Measurements from ENCODE around the genes PRKAR1B, ADAP1 and ZFAND2A.

DNA sequence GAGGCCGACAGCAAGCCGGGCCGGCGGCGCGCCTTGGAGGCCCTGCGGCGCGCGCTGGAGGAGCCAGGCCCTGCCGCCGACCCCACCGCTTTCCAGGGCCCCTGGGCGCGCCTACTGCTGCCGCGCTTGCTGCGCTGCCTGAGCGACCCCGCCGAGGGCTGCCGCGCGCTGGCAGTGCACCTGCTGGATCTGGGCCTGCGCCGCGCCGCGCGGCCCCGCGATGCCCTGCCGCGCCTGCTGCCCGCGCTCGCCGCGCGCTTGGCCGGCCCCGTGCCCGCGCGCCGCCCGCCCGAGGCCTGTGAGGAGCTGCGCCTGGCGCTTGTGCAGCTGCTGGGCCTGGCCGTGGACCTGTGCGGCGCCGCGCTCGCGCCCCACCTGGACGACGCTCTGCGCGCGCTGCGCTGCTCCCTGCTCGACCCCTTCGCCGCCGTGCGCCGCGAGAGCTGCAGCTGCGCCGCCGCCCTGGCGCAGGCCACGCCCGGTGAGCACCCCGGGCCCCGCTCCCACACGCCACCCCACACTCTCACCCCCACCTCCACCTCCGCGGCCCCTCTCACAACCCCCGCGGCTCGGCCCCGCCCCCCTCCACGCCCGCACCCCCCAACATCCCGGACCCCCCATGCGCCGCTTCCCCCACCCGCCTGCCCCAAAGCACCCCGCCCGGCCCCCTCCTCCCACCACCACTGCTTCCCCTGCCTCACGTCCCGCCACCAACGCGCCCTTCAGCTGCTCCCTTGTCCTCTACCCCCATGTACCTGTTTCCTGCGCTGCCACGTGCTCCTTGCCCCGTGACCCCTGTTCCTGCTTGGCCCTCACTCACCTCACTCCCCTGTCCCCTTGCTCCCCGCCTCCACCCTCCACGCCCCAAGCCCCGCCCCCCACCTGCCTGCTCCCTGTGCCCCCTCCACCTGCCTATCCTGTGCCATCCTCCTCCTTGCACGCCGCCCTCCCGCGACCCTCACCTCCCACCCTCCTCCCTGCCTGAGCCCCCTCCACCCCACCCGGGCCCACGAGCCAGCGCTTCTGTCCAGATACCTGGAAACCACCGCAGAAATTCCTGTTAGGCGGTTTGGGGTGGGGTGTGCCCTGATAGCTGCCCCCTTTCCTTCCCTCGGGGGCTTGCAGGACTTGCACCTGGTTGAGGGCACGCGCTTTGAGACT, at the start of gene PRKAR1B:
PRKAR1B (minus strand) TSS at position 447 of the 1,161 bp plus-strand sequence.
- PRO-cap, 7 experiments = peak in 7 of 7 experiments; most common plus-strand start position 475 of the sequence (in 1); most common minus-strand start position 433 of the sequence (in 5)

DNA sequence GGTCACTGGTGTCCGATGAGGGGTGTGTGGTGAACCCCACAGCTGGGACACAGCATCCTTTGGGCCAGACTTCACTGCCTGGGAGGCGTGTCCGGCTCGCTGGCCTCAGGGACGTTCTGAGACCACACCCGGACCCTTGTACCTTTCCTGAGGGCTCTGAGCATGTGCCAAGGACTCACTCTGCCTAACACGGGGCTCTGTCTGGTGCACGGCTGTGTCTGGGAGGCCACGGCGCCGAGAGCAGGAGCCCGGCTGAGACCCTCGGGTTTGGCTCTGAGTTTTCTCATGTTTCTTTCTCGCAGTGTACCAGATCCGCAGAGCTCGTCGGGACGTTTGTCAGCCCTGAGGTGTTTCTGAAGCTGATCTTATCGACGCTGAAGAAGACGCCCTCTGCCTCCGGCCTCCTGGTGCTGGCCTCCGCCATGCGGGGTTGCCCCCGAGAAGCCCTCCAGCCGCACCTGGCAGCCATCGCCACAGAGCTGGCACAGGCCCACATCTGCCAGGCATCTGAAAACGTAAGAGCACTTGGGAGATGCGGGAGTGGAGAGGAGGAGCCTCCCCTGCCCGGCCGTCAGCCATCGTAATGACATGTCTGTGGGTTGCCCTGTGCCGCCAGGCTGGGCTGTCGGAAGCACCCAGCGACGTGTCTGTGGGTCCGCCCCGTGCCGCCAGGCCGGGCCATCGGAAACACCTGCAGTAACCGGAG, 29.6 kb upstream of the PRKAR1B start:
- PRO-cap, 7 experiments = no peak in any of the 7 experiments

DNA sequence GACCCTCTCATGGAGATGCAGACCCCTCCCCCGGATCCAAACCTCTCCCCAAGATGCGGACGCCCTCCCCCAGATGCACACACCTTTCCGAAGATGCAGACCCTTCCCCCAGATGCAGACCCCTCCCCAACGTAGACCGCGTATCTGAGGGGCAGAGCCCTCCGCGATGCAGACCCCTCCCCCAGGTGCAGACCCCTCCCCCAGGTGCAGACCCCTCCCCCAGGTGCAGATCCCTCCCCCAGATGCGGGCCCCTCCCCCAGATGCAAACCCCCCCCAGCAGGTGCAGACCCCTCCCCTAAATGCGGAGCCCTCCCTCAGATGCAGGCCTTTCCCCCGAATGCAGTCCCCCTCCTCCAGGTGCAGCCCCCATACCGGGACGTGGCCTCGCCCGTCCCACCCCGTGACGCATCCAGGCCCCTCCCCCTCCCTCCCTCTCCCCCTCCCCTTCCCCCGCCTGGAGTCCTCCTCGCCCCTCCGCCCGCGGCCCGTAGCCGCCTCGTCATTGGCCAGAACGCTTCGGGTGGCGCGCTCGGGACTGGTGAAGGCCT, 16.2 kb upstream of the SUN1 start:
- PRO-cap, 7 experiments = peak in 5 of 7 experiments; most common minus-strand start position 340 of the sequence (in 3)

- PRO-cap, 7 experiments = no peak in any of the 7 experiments
Measured at GRCh38 chr7:833282-834107, 1.2 kb downstream of the SUN1 start.

DNA sequence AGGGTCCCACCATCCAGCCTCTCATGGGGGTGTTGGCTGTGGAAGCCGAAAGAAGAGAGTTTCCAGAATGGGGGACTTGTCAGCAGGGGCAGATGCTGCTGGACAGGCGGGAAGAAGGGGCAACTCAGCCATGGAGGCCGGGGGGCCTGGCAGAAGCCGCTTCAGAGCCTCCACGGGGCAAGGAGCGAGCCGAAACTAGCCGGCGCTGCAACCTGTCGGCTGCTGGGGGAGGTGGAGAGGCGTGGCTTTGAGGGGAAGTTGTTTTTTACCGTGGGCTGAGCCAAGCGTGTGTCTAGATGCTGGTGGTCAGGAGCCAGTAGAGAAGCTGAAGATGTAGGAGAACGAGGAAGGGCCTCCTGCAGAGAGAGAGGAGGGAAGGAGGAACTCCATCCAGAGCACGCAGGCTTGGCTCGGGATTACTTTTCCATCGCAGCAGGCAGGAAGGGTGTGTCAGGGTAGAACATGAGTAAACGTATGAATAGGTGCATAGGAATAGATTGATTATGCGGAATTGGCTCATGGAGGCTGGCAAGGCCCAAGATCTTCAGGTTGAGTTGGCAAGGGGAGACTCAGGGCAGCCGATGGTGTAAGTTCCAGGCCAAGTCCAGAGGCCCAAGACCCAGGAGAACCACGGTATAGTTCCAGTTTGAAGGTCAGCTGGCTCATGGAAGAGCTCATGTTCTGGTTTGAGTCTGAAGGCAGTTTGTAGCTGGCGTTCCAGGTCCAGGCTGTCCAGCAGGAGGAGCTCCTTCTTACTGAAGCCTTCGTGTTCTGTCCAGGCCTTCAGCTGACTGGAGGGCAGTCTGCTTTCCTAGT, 3.8 kb downstream of the SUN1 start:
- PRO-cap, 7 experiments = no peak in any of the 7 experiments

DNA sequence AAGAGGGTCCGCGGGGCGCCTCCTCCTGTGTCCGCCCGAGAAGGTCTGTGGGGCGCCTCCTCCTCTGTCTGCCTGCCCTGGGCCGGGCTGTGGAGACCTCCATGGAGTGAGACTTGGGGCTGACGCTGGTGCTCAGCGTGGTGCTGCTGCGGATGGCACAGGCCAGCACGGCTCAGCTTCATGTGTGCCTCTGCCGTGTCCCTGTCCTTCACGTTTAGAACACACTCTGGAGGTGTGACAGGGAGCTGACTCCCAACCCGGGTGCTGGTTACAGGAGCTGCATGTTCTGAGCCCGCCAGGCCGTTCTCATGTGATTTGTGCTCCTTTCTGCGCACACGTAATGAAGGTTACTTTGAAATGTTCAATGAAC, 20.5 kb upstream of the GET4 start:
- PRO-cap, 7 experiments = no peak in any of the 7 experiments

DNA sequence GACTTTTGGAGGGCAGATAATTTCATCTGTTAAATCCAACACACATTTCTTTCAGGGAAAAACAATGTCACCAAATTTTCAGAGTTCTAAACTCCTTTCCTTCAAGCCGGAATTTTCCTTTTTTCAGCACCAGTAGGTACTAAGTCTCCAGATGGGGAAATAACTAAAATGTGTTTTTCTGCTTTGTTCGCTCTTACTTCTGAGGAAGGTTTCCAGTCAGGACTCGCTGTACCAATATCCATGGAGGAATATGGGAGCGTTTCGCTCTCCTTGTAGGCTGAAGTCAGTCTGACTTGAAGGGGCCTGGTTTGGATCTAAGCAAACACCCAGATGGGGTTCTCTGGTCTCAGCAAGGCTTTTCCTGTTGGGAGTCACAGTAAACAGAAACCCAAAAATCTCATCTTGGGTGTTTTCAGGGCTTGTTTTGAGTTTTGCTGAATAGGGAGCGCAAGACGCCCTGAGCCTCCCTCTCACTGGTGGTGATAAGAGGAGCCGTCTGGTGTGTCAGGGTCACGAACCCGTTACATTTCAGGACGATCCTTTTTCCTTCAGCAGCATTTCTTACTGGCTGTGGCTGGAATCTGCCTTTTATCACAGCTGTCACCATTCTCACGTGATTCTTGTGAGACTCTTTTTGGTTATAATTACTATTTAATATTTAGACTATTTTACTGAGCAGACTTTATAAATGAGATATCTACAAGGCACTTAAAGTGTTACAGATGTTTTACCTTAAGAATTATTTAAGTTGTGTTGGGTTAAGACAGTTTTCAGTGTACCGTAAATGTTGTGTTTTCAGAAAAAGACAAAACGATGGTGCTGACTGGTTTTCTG, 2.4 kb upstream of the GET4 start:
- PRO-cap, 7 experiments = no peak in any of the 7 experiments

DNA sequence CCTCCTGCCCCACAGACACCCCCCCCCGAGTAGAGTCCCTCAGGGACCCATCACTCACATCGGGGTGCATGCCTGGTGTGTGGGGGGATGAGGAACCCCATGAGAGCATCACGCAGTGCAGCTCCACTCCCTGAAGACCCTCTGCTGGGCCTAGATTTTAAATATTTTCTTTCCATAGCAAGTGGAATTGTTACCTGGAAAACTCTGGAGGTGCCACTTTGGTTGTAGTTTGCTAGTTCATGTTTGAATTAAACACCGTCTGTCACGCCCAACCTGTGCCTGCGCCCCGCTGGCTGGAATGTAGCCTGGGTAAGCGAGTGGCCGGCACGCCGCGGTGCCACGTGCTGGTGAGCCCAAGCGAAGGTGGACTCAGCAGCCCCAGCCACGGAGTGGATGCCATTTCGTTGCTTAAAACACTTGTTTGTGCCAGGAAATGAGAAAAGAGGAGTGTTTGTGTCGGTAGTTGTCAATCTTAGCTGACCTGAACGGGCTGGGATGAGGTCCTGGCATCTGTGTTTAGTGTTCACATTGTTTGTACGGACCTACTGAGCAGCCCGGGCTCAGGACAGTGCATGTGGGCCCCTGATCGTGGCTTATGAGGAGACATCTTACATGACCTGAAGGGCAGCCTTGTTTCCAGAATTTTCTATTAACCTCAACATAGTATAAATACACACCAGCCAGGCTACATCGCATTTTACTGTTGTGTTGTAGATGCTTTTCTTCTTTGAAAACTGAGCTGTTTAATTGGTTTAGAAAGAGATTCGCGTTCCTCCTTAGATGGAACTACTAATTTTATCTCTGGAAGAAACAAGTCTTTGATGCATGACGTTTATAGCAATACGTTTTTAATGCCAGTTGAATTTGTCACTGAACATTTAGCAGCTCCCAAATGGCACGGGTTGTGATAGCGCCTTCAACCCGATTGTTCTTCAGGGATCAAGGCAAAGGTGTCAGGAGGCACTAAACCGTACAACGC, 2.9 kb downstream of the GET4 start:
- PRO-cap, 7 experiments = no peak in any of the 7 experiments

GRCh38 chr7:882617-883815, 6.7 kb downstream of the GET4 start:
- PRO-cap, 7 experiments = no peak in any of the 7 experiments

- PRO-cap, 7 experiments = no peak in any of the 7 experiments
Measured at GRCh38 chr7:892520-893613, 16.5 kb downstream of the GET4 start.

- PRO-cap, 7 experiments = no peak in any of the 7 experiments
Measured at GRCh38 chr7:895079-895926, 18.9 kb downstream of the GET4 start.

DNA sequence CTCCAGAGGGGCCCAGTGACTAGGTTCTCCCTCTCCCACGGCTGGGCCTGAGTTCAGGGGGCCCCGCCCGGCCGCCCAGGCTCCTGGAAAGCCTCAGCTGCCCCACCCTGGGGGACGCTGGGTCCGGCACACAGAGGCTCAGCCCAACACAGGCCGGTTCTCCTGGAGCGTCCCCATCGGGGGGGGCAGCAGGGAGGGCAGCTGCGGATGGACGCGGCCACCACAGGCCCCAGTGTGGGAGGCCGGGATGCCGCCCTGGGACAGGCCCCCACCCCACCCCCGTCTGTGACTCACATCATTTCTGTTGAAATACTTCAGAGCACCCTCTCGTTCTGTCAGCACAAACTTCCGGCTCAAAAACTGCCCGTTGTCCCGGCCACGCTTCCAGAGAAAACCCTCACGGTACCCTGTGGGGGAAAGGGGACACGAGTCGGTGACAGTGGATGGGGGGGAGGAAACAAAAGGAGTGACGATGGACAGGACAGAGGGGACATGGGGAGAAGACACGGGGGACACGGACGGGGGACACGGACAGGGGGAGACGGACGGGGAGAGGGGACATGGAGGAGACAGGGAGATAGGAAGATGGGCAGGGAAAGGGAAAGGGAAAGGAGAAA, 28.5 kb downstream of the GET4 start:
- PRO-cap, 7 experiments = no peak in any of the 7 experiments

DNA sequence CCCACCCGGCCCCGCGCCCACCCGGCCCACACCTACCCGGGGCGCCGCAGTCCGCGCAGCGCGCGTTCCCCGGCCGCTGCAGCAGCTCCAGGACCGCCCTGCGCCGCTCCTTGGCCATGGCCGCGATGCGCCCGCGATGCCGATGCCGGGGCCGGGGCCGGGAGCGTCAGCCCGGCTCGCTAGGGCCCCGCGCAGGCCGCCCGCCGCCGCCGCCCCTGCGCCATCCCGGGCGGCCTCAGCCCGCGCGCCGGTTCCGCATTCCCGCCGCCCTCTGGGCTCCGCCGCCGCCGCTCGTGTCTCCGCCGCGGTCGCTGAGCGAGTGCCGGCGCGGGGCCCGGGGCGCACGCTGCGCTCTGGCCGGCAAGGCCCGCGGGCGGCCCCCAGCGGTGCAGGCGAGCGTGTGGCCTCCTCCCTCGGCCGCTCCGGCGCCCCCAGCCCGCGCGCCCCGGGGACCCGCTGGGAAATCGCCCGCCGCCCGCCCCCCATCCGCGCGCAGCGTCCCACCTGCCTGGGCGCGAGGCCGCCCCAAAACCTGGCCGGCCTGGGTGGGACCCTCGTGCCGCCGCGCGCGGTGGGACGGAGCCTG, at the start of gene ADAP1:
ADAP1 (minus strand) TSS at position 321 of the 586 bp plus-strand sequence.
- PRO-cap, 7 experiments = peak in 1 of 7 experiments; most common minus-strand start position 298 of the sequence (in 1)

- PRO-cap, 7 experiments = peak in 1 of 7 experiments; most common minus-strand start chr7:964806 (in 1)
Measured at GRCh38 chr7:964740-965470, 10.4 kb upstream of the ADAP1 start.

DNA sequence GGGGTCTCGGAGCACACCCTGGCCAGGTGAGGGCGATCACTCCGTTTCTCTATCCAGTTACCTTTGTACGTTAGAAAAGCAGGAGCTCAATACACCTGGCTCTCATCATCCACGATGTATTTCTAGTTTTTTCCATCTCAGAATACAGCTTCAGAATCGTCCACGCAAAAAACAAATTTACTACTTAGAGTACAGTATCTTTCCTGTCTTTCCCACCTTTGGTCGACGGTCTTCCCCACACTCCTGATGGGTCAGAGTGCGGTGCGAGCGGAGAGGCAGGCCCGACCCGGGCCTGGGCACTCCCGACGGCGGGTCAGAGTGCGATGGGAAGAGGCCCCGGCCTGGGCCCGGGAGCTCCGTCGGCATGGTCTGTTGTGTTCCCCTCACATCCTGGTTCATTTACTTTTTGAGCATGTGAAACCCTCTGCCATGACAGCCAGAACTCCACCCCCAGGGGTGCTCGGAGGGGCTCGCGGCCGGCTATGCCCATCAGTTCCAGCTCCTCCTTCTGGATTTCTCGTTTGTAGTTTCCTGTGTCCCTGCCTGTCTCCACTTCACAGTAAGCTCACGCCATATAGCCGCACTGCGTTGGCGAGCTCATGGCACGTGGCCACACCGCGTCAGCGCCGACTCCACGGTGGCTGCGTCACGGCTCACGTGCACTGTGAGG, 7.9 kb downstream of the COX19 start:
- PRO-cap, 7 experiments = no peak in any of the 7 experiments

DNA sequence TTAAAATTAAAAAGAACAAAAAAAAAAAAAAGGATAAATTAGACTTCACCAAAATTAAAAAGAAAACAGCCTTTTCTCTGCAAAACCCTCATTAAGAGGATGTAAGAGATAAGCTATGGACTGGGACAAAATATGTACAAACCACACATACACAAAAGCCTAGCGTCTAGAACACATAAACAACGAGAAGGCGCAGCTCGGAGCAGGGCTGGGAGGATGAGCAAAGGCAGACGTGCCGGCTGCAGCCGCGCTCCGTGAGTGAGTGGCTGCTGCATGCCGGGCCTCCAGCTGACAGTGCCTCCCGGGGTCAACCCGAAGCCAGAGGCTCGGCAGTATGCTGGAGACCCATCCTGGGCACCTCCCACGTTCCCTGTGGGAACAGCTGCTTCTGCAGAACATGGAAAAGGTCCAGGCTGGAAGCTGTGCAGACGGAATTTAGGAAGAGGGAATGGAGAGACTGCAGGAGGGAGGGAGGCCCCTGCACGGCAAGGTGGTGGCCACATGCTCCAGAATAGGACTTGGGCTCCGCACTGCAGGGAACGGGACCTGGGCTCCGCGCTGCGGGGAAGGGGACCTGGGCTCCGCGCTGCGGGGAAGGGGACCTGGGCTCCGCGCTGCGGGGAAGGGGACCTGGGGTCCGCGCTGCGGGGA, 3.5 kb upstream of the GPR146 start:
- PRO-cap, 7 experiments = no peak in any of the 7 experiments

- PRO-cap, 7 experiments = no peak in any of the 7 experiments
Measured at GRCh38 chr7:1095511-1096375, 7.8 kb downstream of the GPER1 start.

GRCh38 chr7:1159877-1161226, at the start of gene ZFAND2A:
Gene ZFAND2A, minus strand, starts transcription at chr7:1160196.
- PRO-cap, 7 experiments = peak in 7 of 7 experiments; most common plus-strand start chr7:1160467 (in 4); most common minus-strand start chr7:1160150 (in 4)

- PRO-cap, 7 experiments = peak in 2 of 7 experiments; most common plus-strand start chr7:1211411 (in 2)
Measured at GRCh38 chr7:1210744-1211680, 21.7 kb upstream of the UNCX start.

- PRO-cap, 7 experiments = no peak in any of the 7 experiments
Measured at GRCh38 chr7:1437884-1438556, 21.2 kb downstream of the MICALL2 start.

Data from T-cell (primary cell).